ENCODE measurements around the gene SSPN.

- PRO-cap = no peak
Observed at GRCh38 chr12:20319389-20319857, 48.9 kb upstream of the PDE3A start.

GRCh38 chr12:21551843-21552290 lies 25.8 kb downstream of the SPX start:
- PRO-cap = no peak

GRCh38 chr12:21656644-21657232 lies 904 bp downstream of the LDHB start:
- PRO-cap = no peak

DNA sequence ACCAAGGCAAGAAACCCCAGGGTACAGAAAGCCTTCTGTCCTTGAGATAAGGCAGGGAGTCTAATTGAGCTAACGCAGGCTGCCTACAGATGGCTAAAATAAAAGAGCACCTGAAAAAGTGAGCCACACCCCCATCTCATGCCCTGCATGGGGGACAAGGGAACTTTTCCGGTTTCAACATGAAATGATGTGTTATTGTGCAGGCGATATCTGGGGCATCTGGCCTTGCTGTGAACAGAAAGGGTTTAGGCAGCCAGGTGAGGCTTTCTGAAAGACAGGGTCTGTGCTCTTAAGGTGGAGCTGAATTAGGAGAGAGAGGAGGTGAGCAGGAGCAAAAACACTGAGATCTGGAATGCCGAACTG lies 20.0 kb upstream of the LDHB start:
- PRO-cap = no peak

- PRO-cap = no peak
Observed at GRCh38 chr12:21851857-21852596, 77.5 kb upstream of the KCNJ8 start.

DNA sequence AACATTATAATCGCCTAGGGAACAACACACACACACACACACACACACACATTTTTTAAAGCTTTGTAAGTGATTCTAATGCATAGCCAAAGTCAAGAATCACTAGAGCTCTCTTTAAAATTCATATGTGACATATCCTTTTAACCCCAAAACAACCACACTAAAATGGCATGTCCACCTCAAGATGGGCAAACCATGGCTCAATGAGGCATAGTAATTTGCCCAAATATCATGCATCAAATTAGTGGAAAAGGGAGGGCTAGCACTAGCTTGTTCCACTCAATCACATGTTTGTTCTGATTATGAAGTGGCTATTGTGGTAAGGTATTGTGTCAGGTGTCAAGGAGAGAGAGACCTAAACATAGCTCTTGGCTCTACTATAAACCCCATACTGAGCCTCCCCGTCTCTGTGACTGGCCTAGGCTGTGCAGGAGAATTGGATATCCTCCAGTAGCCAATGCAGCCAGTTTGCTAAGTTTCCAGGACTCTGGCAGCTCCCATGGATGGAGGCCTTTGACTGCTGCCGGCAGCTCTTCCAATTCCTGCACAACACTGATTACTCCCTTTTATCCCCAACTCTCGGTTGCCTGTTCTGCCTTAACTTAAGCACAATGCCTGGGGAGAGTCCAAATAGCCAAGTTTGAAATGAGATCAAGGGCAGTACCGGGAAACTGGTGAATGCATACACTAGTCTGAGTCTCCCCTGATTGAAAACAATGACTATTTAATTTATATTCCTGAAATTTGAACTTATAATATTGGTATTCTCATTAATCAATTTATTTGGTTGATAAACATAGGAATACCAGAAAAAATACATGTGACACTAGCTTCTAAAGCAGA lies 59.3 kb downstream of the ABCC9 start:
- PRO-cap = no peak

DNA sequence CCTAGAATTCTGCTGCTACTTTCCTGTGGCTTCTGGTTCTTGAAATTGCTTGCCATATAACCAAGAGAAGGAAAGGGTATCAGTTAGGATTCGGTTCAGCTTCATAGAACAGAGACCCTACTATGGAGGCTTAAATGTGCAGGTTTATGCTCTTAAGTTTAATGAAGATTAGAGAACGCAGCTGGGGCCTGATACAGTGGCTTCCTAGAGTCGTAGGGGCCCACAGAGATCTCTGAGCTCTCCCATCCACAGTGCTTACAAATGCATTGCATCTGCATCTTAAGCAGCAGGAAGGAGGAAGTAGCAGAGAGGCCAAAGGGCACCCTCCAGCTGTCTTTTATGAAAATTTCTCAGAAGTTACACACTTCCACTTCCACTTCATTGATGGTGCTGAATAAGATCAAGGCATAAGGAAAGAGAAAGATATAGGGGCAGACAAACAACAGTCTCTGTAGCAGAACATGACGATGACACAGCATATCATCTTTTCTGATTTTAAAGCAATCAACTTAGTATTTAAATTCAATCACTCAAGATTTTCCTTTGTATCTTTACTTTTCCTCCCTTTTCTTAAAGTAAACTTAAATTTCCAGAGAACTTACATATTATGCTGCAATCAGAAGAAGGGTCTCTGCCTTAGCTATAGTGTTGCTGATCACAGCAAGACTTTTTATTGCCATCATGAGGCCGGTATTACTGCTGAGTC lies 51.6 kb upstream of the ABCC9 start:
- PRO-cap = no peak

GRCh38 chr12:22254963-22255588 lies 79.4 kb downstream of the ST8SIA1 start:
- PRO-cap = no peak

GRCh38 chr12:24538047-24538403 lies 410.9 kb downstream of the BCAT1 start:
- PRO-cap = no peak

DNA sequence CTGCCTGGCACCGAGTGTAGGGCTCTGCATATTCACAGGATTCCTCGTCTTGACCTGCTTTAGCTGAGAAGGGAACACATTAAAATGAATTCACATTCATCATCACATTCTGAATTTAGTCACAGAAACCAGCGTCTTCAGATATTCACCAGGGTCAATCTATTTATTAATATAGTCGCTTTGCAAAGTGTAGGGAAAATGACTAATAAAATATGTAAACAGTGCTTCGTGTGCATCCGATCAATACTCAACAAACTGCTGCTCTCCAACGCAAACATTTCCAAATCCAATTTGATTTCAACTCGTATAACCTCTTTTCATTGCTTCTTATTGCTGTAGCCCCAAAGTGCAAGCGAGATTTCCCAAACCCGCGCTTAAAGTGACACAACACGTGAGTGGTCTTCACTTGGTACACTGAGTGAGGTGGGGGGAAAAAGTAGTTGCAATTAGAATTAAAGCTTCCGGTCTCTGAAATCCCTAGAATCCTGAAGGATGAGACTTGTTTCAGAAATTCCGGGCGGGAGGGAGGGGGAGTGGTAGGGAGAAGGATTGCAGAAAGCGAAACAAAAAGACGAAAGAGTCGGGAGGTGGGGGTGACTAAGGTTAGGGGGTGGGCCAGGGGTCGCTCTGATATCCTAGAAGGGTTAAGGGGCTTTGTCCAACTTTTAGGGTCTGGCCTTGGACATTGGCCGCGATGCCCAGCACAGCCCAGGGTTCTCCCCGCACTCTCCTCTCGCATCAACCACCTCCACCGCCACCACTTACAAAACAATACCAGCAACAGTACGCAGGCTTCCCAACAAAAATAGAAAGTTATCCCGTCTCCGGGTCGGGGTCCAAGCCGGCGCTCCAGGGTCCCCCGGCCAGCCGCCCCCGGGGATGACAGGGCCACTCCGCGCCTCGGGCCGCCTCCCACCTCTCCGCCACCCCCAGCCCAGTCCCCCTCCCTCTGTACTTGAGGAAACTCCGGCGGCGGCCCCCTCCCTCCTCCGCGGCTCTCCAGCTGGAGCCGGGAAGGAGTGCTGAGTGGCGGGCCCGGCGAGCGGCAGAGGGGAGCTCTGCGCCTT lies 387.4 kb downstream of the BCAT1 start:
- PRO-cap = unidirectional peak, plus-strand start at position 1,025 of the sequence

- PRO-cap = no peak
Observed at GRCh38 chr12:24742403-24742877, 206.5 kb downstream of the BCAT1 start.

DNA sequence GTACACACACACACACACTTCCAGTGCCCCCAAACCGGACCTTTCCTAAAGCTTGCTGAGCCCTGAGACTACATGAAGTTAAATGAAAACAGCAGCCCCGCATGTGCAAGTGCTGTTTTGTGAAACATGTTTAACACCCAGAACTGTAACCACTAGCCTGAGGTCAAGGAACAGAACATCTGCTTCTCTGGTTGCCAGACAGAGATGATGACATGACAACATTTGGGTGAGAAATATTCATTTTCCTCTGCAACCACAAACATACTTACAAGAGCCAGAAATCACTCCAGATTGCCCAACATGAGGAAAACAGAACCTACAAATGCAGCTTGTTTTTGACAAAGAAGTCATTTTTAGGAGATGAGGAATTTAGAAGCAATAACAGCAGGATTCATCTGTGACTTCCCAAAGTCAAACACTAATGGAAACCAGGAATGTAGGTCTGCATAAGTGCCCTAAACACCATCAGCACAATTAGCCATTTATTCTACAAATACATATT lies 110.3 kb downstream of the BCAT1 start:
- PRO-cap = no peak

- PRO-cap = unidirectional peak, plus-strand start at chr12:25347894
Observed at GRCh38 chr12:25347639-25348037, 96.9 kb upstream of the KRAS start.

DNA sequence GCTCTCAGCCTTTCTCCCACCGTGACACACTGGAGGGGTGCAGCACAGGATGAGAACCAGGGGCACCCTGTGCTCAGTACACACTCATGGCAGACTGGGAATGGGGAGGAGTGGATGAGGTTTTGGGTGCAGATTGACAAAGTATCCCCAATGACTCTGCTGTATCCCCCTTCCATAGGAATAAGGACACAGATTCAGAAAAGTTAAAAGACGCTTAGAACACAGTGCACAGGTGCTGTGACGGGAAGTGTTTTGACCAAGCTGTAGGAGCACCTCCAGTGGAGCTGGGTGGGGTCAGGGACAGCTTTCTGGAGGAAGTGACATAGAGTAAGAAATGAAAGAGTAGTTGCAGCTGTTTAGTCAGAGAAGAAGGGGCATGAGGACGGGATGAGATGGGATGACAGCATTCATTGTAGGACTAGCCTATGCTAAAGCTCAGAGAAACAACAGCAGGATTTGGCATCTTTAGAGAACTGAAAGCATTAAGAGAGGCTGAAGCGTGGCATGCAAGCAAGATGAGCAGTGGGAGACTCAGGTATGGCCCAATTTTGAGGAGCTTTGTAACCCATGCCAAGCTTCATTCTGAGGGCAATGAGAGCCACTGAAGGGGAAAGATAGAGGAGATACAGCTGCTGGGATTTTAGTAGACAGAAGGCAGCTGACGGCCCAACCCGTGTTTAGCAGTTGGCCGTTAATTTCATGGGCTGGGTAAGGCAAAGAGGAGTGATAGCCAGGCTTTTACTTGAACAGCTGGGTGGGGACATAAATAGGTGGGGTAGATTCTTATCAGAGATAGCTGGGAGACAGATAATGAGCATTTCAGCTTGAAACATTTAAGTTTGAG lies 131.7 kb upstream of the KRAS start:
- PRO-cap = no peak

GRCh38 chr12:26119234-26119849 lies 5.5 kb downstream of the BHLHE41 start:
- PRO-cap = no peak

DNA sequence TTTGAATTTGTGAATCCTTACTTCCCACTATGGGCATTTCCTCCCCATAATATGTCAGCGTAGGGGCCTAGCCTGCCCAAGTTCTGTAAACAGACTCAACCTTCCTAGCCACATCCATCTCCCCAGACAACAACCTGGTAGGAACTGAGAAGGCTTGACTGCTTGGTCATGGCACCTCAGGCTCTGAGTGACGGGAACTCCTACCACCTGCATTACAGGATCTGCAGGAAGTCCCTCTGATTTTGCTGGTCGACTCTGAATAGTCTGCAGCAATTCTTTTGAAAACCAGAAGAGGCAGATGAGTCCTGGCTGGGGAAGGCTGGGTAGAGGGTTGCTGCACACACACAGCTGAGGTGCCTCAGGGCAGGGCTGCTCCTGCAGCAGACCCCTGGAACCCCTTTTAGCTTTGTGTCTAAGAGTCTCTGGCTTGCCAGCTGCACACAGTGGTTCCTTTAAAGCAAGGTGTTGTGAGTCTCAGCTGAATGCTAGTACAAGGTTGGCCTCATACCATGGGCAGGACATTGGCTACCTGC lies 33.6 kb upstream of the BHLHE41 start:
- PRO-cap = no peak

GRCh38 chr12:26195246-26196312 lies at the start of gene SSPN:
TSS of gene SSPN (plus strand) at chr12:26195573.
- PRO-cap = unidirectional peak, plus-strand start at chr12:26195573

DNA sequence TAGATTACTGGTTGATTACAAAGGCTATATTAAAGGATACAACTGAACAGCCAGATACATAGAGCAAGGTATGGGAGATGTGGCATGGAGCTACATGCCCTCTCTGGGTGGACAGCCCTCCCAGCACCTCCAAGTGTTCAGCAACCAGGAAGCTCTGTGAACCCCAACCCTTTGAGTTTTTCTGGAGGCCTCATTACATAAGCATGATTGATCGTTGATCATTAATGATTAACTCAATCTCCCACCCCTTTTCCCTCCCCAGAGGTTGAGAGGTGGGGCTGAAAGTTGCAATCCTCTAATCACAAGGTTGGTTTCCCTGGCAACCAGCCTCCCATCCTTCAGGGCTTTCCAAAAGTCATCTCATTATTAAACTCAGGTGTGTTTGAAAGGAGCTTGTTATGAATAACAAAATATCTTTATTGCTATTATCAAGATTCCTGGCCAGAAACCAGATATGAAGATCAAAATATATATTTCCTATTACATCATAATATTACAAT lies 73.4 kb downstream of the SSPN start:
- PRO-cap = no peak

- PRO-cap = no peak
Observed at GRCh38 chr12:26298963-26299384, 103.6 kb downstream of the SSPN start.

GRCh38 chr12:26691477-26692061 lies 141.4 kb downstream of the ITPR2 start:
- PRO-cap = no peak